ENCODE measurements around the genes HGF and SEMA3D.

DNA sequence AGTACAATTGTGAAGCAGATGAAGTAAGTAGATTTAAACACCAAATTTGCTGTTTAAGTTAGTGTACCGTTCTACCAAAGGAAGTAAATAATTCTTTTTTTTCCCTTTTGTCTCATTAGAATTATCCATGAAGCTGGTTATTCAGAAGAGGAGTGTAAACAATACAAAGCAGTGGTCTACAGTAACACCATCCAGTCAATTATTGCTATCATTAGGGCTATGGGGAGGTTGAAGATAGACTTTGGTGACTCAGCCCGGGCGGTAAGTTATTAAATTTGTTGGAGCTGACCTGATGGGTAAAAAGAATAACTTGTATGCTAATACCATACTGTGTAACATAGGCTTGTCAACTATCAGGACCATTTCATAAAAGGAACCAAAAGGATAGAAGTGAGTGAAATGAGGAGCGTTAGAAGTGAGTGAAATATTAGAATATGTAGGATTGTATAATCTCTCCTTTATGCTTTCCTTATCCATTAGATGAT, 54.4 kb downstream of the GNAI1 start:
- PRO-cap, result no peak

DNA sequence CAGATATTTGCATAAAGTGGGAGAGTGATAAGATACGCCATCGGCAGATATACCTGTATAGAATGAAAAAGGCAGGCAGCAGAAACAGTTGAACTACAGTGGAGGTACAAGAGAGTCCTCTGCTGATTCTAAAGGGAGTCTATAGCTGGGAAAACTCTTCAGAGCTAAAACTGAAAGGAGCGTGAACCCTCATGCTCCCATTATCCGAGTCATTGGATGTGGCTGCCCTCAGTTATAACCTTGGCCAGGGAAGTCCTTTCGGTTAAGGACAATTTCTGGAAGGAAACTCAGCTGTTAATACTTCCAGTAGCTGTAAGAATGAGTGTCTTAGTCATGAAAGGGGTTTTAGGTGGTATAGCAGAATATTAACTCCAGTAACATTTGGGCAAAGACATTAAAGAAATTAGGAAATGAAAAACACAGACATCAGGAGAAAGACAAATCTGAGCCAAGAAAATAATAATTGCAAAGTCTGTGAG, 14.6 kb upstream of the GNAT3 start:
- PRO-cap, result bidirectional peak, plus-strand start at position 325 of the sequence, minus-strand start at position 206 of the sequence

- PRO-cap, result no peak
Measured at GRCh38 chr7:80593850-80594133, 44.6 kb upstream of the CD36 start.

- PRO-cap, result unidirectional peak, minus-strand start at chr7:80604100
Measured at GRCh38 chr7:80603948-80604339, 34.5 kb upstream of the CD36 start.

DNA sequence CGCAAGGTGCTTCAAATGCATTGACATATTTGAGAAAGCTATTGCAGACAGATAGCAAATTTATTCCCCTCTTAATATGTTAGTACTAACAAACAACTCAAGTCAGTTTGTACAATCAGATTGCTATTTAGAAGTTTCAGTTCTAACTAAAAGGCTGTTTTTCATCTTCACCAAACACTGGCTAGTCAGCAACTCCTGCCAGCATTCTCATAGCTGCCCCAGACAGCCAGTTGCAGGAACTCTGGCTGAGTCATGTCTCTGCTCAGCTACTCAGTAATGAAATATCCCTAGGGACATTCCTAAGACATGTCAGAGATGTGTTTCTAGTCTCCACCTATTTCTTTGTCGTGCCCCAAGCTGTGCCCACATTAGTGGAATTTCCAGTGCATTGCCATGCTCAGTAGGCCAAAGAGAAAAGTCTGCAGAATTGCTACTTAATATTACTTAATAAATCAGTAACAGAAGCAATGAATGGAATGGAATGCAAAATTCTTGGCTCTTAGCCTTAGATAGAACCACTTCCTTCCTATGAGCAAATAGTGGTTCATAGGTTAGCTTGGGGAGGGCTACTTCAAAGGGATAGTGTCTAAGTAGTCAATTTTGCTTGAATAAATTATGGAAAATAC, 23.4 kb upstream of the SEMA3C start:
- PRO-cap, result no peak

- PRO-cap, result bidirectional peak, plus-strand start at chr7:81770105, minus-strand start at chr7:81769959; unidirectional peak, minus-strand start at chr7:81770128; bidirectional peak, plus-strand start at chr7:81770527, minus-strand start at chr7:81770435
Measured at GRCh38 chr7:81769822-81770821, at the start of gene HGF. HGF (minus strand) TSS chr7:81770047.

- PRO-cap, result no peak
Measured at GRCh38 chr7:81810354-81810782, 40.5 kb upstream of the HGF start.

- PRO-cap, result no peak
Measured at GRCh38 chr7:81947997-81948870, 178.4 kb upstream of the HGF start.

GRCh38 chr7:83987940-83988283, 206.7 kb downstream of the SEMA3A start:
- PRO-cap, result no peak

DNA sequence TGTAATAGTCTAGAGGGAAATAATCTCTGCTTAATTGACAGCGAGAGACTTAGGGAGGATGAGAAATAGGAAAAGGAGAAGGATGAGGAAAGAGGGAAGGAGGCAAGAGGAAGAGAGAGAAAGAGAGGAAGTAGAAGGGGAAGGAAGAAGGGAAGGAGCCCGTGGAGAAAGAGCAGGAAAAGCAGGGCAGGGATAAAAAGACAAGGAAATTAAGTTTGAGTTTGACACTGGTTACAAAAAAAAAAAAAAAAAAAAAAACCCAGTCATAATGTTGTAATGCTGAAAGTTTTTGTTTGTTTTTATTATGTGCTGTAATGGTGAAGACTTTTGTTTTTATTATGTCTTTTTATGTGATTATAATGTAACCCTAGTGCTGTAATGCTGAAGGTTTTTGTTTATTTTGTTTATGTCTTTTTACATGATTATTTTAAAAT, 184.9 kb downstream of the SEMA3A start:
- PRO-cap, result no peak

GRCh38 chr7:84058510-84059113, 136.0 kb downstream of the SEMA3A start:
- PRO-cap, result no peak

- PRO-cap, result no peak
Measured at GRCh38 chr7:84880008-84880944, 306.6 kb downstream of the SEMA3D start.

- PRO-cap, result unidirectional peak, plus-strand start at chr7:84983496
Measured at GRCh38 chr7:84983202-84983666, 203.6 kb downstream of the SEMA3D start.

DNA sequence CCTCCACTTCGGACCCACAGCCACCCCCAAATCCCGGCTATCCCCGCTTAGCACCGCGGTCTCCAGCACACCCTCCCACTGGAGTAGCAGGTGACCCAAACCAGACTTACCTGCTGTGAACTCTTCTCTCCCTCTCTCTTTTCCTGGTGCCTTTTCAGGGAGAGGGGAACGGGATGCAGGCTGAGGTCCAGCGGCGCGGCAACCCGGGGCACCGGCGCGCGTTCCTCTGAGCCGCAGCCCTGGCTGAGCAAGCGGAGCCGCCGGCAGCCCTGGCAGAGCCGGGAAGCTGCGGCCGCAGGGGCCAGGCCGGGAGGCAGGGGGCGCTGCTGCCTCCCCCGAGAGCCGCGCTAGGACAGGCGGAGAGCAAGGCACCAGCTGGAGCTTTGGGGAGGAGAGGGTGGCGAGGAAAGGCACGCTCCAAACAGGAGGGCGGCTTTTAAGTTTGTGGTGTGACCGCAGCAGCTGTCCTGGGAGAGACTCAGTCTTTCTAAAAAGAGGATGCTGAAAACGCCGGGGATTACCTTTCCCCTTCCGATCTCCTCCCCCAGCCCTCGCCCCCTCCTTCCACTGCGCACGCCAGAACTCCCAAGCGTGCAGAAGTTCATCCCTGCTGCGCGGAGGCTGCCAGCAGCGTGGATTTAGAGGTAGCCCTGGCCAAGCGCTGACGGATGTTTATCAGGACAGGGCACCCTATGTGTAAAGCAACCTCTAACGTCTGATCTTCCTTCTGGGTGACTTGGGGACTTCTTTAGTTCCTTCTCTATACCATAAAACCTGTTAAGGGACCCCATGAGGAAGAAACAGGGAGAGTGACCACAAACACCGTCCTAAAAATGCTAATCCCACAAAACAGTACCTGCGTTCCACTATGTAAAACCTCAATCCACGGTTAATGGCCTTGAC, at the start of gene SEMA3D:
TSS of gene SEMA3D (minus strand) at position 489 of the 903 bp plus-strand sequence.
- PRO-cap, result no peak

DNA sequence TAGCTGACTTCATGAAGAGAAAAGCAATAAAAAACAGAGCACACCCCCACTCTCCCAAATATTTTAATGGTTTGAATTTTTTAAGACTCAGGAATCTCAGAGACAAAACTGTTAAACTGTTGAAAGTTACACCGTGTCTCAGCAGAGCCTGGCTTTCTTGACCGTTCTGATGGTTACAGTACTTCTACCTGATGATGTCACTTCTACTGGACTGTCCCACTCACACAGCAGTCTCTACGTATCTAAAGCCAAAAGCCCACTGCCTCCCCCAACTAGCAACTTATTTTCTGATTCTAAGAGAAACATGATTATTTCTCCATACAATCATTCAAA, 10.5 kb downstream of the GRM3 start:
- PRO-cap, result no peak

- PRO-cap, result no peak
Measured at GRCh38 chr7:87176163-87176583, 23.9 kb downstream of the DMTF1 start.

DNA sequence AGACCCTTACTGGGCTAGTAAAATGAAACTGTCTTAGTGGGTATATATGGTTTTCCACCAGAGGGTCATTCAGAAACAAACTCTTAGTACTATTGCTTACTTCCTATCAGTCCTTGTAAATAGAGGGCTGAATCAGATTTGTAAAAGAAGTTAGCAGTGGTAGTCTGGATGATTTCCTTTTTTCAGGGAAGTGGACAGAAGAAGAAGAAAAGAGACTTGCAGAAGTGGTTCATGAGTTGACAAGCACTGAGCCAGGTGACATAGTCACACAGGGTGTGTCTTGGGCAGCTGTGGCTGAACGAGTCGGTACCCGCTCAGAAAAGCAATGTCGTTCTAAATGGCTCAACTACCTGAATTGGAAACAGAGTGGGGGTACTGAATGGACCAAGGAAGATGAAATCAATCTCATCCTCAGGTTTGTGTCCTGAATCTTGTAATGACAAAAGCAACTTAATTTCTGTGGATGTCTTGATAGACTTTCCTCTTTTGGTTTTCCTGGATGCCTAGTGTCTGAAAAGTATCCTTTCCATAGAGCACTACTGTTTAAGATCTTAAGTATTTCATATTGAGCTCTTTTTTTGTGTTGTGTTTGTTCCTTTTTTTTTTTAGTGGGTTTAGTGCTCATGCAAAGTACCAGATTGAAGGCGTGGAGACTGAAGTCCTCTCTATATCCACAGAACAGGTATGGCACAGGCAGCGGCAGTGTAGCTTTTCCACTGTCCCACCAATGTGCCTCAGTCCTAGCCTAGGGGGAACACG, 32.1 kb downstream of the DMTF1 start:
- PRO-cap, result no peak

DNA sequence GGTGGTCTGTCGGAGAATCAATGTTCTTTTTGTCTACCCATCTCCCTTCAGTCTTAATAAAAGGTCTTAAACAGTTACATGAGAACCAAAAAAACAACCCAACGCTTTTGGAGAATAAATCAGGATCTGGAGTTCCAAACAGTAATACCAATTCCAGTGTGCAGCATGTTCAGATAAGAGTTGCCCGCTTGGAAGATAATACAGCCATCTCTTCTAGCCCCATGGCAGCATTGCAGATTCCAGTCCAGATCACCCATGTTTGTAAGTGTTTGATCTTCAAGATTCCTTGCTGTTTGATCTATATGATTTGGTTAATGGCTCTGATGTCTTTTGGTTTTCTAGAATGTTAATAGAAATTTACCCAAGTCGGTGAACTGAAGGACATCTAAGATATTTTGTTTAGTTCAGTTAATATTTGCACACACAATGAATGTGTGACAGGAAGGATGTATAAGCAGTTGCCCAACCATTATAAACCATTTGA, 31.4 kb downstream of the TMEM243 start:
- PRO-cap, result no peak

GRCh38 chr7:87216485-87217661, 2.7 kb downstream of the TMEM243 start:
- PRO-cap, result no peak

GRCh38 chr7:87564288-87564526, 36.5 kb downstream of the ABCB1 start:
- PRO-cap, result no peak